ENCODE data around the gene FOXJ2.

GRCh38 chr12:7122275-7123510, 6.0 kb downstream of the RBP5 start:
- RRBS, 2 experiments, result no CpG with 5 or more reads among the region's 11 CpGs

DNA sequence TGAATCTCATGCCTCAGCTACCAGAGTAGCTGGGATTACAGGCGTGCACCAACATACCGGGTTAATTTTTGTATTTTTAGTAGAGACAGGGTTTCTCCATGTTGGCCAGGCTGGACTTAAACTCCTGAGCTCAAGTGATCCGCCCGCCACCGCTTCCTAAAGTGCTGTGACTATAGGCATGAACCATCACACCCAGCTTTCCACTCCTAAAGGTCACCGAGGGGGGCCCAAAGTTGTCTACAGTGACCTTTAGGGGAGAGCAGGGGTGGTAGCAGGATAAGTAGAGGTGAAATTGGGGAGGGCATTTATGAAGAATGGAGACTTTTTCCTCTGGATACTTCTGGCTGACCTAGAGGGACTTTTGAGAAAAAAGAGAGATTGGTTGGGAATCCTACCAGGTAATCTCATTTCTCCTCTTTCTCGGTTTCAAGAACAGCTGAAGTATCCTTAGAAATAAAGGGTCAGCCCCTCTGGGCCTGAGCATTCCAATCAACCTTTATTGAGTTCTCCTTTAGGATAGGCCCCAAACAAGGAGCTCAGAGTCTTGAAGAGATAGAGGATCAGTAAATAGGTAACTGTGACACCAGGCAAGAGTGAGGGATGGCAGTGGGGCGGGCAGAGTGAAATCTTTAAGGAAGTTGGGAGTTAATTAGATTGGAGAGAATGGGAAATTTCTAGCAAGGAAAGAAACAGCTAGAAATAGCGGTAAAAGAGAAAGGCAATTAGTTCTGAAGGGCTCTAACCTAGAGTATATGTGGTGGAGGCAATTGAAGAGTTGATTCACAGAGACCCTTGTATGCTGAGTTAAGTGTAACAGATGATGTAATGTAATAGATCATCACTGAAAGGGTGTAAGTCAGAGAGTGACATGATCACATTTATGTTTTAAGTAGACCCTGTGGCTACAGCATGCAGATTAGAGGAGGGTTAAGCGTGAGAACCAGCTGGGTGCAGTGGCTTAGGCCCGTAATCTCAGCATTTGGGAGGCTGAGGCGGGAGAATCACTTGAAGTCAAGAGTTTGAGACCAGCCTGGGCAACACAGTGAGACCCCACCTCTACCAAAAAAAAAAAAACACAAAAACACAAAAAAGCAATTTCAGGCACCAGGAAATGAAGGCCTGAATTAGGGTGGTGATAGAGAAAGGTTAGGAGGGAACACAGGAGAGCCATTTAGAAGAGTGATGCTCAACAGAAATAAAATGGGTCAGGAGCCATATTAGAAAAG, 3.3 kb downstream of the RBP5 start:
- RRBS, 2 experiments, result no CpG with 5 or more reads among the region's 12 CpGs

DNA sequence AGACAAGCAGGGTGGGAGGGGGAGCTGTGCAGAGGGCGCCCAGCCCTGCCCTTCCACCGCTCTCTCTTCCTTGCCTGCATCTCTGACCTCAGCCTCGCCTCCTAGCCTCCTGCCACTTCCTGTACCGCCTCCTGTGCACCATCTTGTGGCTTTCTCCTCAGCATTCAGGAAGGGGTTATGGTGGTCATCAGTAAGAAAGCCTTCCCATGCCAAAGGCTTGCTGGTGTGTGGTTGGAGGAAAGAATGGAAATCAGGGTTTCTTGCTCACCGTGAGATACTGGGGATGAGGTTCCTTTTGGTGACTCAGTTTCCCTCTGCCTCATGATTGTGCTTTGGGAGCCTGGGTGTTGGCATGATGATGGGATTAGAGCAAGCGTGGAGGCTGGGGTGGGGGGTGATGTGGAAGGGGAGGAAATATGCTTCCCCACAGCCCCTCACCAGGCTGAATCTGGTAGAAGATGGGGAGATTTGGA, 1.5 kb downstream of the CLSTN3 start:
- RRBS, 2 experiments, result no CpG with 5 or more reads among the region's 6 CpGs

DNA sequence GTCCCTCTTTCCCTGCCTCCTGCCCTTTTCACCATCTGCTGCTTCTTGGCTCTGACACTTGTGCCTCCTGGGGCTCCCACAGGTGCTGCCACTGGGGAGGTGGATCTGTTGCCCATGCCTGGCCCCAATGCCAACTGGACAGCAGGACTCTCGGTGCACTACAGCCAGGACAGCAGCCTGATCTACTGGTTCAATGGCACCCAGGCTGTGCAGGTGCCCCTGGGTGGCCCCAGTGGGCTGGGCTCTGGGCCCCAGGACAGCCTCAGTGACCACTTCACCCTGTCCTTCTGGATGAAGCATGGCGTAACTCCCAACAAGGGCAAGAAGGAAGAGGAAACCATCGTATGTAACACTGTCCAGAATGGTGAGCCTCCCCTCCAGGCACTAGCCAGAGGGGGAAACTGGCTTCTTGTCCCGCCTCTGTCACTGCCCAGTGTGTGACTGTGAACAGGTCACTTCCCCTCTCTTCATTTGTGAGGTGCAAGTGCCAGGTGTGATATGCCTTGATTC, 6.6 kb downstream of the CLSTN3 start:
- RRBS, 2 experiments, result no CpG with 5 or more reads among the region's 4 CpGs

- RRBS, 2 experiments, result 0 to 4% methylated on average over 2 to 5 of the region's 19 CpGs
Measured at GRCh38 chr12:7188459-7189368, 772 bp upstream of the PEX5 start.

DNA sequence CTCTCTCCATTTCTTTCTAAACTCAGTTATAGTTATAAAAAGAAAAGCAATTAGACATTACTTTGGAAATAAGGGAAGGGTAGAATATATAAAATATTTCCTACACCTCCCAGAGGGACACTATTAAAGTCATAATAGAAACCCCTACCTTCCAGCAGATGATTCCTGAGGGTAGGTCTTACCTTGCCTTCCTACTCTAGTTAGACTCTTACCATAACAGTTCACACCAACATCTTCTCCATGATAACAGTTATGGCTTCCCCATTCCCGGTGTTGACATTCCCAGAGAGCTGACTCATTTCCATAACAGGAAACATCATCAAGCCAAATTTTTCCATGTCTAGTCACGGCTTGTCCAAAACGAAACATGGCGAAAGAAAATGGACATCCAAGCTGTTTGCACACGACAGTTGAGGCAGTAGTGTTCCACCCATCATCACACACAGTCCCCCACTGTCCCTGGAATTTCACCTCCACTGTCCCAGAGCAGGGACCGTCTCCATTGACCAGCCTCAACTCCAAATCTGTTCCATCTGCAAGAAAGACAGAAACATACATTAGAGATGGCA, 10.7 kb downstream of the CD163L1 start:
- RRBS, 2 experiments, result no CpG with 5 or more reads among the region's 6 CpGs

- RRBS, 2 experiments, result no CpG with 5 or more reads among the region's 7 CpGs
Measured at GRCh38 chr12:7492644-7493449, 10.7 kb downstream of the CD163 start.

DNA sequence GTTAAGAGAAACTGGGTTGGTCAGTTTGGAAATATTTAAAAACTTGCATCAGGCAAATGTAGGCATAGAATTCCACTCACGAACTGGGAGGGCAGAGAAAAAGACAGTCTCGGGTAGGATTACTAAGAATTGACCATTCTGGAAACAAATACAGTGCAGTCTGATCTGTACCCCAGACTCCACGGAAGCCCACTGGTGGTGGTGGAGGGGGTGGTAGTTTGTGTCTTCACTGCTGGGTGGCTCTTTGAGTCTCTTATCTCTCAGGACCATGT, 1.9 kb downstream of the SLC2A3 start:
- RRBS, 2 experiments, result no CpG with 5 or more reads among the region's 3 CpGs

DNA sequence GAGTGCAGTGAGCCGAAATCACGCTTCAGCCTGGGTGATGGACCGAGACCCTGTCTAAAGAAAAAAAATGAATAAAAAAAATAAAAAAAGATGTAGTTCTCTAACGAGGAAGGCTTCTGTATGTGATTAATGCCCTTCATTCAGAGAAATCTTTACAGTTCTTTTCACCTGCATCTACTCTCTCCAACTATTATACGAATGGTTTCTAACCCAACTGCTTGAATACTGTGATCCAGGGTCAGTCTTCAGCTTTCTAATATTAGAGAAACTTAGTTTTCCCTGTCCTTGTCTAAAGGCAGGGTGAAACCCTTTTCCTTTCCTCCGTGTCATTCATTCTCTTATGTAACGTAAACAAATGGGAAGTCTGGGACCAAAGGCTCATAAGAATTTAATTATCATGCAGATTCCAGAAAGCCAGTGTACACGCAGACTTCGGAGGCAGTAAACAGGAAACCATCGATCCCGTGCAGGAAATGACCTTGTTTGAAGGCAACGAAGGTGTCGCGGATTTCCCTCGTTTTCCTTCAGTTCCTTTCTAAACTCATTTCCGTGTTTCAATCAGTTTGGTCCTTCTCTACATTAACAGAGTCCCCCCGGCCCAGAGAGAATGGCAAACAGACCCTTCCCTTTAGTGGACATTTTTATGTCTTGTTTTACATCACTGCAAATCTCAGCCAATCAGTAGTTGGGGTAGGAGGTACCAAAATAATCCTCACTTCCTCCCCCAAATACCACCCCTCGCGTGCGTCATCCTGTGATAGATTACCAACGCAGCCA, 6.4 kb upstream of the FOXJ2 start:
- RRBS, 2 experiments, result no CpG with 5 or more reads among the region's 21 CpGs

- RRBS, 2 experiments, result 1% methylated on average over 48 to 53 of the region's 92 CpGs
Measured at GRCh38 chr12:8032260-8033136, at the start of gene FOXJ2. Gene FOXJ2 (plus strand): TSS chr12:8032716.

DNA sequence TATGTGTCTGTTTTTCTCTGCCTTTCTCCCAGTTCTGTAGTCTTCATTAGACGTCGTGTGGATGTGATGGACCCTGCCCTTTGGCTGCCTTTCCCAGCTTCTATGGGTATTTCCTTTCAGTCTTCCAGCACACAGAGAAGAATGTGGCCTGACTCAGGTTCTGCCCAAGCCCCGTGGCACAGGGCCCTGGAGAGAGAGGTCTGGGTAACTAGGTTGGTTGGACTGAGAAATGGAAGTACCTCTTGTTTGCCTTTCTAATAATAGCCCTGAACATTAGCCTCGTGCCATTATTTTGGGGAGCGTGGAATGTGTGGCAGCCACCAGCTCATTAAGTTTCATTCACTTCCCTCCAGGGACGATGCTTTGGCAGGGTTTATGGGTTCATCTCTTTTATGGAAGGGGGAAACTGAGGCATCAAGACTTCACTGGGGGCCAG, 3.9 kb downstream of the FOXJ2 start:
- RRBS, 2 experiments, result no CpG with 5 or more reads among the region's 6 CpGs

GRCh38 chr12:8081108-8081674, 883 bp upstream of the NECAP1 start:
- RRBS, 2 experiments, result no CpG with 5 or more reads among the region's 8 CpGs

- RRBS, 2 experiments, result no CpG with 5 or more reads among the region's 13 CpGs
Measured at GRCh38 chr12:8320054-8320857, 92.8 kb upstream of the FAM90A1 start.

DNA sequence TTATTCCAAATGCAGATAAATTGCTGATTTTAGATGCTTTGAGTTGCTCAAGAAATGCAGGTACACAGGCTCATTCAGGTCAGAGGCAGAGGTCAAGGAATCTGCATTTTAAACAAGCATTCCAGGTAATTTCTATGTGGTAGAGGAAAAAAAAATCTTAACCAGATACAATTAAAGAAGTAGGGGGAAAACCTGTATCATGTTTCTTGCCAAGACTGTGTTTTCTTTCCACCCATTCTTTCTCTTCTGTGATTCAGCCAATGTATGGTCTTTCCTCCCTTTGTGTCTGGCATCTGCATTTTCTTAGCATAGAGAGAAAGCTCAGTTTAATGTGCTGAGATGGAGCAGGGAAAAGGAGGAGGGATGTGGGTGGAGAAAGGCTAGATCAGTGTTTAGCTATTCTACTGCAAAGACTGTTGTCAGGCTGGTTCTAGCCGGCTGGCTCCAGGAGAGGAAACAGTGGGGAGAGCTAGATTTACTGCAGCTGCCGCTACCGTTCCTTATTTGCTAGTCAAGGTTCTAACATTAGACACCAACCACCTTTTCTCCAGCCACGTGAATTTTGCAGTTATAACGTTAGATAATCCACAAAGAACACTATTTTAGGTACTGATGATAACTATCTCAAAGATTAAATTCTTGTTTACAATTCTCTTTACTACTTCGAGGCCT, 5.3 kb upstream of the RIMKLB start:
- RRBS, 2 experiments, result no CpG with 5 or more reads among the region's 6 CpGs

- RRBS, 2 experiments, result no CpG with 5 or more reads among the region's 3 CpGs
Measured at GRCh38 chr12:8696775-8697011, 1.1 kb upstream of the RIMKLB start.

GRCh38 chr12:9065505-9065783, 50.3 kb downstream of the A2M start:
- RRBS, 2 experiments, result no CpG with 5 or more reads among the region's 5 CpGs

GRCh38 chr12:9123705-9124005, 7.9 kb upstream of the A2M start:
- RRBS, 2 experiments, result no CpG with 5 or more reads among the region's 4 CpGs

- RRBS, 2 experiments, result 89 to 92% methylated on average over 1 of the region's 9 CpGs
Measured at GRCh38 chr12:9220976-9221458, 12.8 kb upstream of the PZP start.

GRCh38 chr12:9237896-9238389, 29.7 kb upstream of the PZP start:
- RRBS, 2 experiments, result no CpG with 5 or more reads among the region's 7 CpGs

All from NT2/D1 (cell line).